ENCODE measurements around a stretch of chr1.

DNA sequence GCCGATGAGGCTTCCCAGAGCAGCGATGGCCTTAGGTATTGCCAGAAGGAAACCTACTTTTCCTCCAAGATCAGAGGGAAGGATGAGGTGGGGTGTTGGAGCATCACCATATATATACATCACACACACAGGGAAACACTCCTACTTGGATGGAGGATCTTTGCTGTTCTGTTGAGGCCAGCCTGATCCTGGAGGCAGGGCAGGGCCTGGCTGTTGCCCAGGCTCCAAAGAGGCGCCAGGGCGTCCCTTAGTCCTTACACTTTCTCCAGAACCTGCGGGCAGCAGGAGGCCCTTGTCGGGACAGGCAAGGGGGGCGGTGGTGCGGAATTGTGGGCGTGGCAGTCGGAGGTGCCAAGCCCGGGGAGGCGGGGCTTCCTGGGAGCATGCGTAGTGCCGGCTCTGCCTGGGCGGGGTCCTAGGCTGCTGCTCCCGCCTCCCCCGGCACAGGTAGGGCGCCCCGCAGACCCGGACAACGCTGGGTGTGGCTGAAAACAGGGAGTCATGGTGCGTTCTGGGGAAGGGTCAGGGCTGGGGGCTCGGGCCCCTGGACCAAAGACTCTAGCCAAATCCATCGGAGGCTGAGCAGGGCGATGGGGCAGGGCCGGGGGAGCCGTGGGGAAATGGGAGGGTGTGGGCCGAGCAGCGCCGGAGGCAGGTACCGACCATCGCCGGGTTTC is 231.7 kb downstream of the SDCCAG8 start:
- RRBS, result 75% methylated on average over 13 of the region's 33 CpGs

GRCh38 chr1:243499066-243499598 is 243.3 kb downstream of the SDCCAG8 start:
- RRBS, result no CpG with 5 or more reads among the region's 5 CpGs

DNA sequence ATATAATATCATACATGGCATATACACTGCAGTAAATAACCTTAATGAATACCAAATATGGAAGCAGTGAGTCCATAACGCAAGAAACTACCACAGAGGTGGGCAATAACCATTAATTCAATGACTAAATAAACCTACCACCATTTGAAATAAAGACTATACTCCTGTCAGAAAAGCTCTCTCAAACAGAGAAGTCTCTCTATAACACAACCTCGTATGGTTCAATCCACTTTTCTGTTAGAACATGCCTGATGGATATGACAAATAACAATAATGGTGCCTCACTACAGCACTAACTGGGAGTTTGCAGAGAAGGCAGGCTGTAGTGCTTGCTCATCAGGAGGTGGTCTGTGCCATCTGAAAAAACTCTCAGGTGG is 144.0 kb downstream of the AKT3 start:
- RRBS, result no CpG with 5 or more reads among the region's 2 CpGs

GRCh38 chr1:243849811-243850153 is 261 bp downstream of the AKT3 start:
- RRBS, result 2% methylated on average over 11 of the region's 35 CpGs

GRCh38 chr1:244052056-244052465 is 978 bp downstream of the ZBTB18 start:
- RRBS, result no CpG with 5 or more reads among the region's 4 CpGs

DNA sequence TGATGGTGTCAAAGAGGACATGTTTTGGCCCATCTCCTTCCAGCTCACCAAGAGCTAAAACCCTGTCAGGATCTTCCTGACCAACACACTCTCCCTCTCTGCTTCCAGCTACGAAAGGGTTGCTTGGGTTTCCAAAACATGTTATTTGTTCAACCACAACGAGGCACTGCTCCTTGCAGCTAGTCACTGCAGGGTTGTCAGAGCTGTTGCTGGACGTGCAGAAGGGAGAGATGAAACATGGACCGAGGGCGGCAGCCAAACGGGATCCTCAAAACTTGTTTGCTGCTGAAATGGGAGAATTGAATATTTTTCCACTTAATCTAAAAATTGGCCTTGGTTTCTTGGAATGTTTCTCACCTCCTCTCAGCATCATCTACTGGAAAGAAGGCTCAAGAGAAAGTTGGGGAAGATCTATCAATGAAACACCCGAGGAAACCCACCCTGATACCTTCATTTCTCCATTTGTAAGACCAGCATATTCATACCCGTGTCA is 12.5 kb downstream of the ZBTB18 start:
- RRBS, result no CpG with 5 or more reads among the region's 8 CpGs

- RRBS, result no CpG with 5 or more reads among the region's 11 CpGs
These were observed 41.9 kb downstream of the ZBTB18 start for GRCh38 chr1:244092732-244093605.

- RRBS, result no CpG with 5 or more reads among the region's 14 CpGs
These were observed 40.6 kb upstream of the C1orf100 start for GRCh38 chr1:244311736-244312408.

DNA sequence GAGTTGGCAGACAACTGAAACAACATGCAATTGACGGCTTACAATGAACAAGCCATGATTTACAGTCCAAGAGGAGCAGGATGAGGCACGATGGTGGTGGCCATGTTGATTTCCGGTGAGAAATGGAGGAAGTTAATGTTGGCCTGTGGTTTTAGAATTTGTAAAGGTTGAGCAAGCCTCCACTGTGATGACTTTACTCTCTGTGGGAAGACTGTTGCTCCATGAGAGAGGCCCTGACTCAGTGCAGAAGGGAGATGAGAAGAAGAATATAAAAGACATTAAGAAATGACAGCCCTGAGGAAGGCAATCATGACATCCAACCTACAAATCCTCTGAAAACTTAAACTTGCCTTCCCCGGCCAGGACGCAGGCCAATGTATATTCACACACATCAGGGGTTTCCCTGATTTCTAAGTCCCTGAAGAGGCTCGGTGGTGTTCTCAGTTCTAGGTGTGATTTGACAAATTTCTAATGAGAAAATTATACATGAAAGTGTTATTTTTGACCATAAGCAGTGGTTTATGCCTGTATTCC is 32.7 kb upstream of the C1orf100 start:
- RRBS, result no CpG with 5 or more reads among the region's 6 CpGs

- RRBS, result no CpG with 5 or more reads among the region's 6 CpGs
These were observed 6.9 kb downstream of the DESI2 start for GRCh38 chr1:244659728-244660256.

- RRBS, result no CpG with 5 or more reads among the region's 3 CpGs
These were observed 13.5 kb downstream of the COX20 start for GRCh38 chr1:244848934-244849383.

GRCh38 chr1:244968346-244969042 is 988 bp upstream of the EFCAB2 start:
- RRBS, result no CpG with 5 or more reads among the region's 15 CpGs

DNA sequence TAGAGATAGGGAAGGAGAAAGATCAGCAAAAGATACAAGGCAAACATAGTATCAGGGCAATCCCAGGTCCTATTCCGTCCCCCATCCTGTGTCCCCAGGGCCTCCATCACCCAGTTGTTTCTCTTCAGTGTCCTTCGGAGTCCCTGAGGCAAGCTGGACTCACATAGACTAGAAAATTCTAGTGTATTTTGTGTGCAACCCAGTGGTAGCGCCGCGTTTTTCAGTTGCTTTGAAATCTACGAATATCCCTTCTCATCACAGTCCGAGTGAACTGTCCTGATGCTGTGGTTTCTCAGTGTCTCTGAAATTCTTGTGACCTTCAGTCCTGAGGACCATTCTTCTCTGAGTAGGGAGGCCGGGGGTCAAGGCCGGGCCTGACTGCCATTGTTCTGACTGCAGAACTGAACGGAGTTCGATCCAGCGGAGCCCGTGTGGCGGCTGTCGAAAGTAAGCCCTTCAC is 56.3 kb upstream of the KIF26B start:
- RRBS, result no CpG with 5 or more reads among the region's 15 CpGs

- RRBS, result 4% methylated on average over 4 of the region's 12 CpGs
These were observed 11.7 kb downstream of the KIF26B start for GRCh38 chr1:245166484-245166961.

GRCh38 chr1:245234234-245235307 is 79.8 kb downstream of the KIF26B start:
- RRBS, result 57% methylated on average over 3 of the region's 28 CpGs

- RRBS, result no CpG with 5 or more reads among the region's 5 CpGs
These were observed 102.6 kb downstream of the KIF26B start for GRCh38 chr1:245257519-245257741.

DNA sequence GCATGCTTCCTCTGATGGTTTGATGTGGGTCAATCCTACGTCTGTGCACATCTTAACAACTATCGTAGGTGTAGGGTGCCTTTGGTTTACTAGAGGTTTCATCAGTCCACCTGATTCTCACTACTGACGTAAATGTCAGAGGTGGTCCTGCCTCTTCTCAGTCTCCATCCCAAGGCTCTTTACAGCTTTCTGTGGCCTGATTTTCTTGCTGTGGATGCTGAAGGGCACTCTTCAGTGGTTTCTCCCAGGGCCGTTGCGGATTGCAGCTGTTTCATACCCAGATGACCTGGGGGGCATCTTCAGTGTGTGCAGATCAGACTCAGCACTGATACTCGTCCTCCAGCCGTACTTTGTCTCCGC is 406.9 kb downstream of the KIF26B start:
- RRBS, result no CpG with 5 or more reads among the region's 8 CpGs

GRCh38 chr1:245929880-245930323 is 577.2 kb downstream of the SMYD3 start:
- RRBS, result no CpG with 5 or more reads among the region's 4 CpGs

DNA sequence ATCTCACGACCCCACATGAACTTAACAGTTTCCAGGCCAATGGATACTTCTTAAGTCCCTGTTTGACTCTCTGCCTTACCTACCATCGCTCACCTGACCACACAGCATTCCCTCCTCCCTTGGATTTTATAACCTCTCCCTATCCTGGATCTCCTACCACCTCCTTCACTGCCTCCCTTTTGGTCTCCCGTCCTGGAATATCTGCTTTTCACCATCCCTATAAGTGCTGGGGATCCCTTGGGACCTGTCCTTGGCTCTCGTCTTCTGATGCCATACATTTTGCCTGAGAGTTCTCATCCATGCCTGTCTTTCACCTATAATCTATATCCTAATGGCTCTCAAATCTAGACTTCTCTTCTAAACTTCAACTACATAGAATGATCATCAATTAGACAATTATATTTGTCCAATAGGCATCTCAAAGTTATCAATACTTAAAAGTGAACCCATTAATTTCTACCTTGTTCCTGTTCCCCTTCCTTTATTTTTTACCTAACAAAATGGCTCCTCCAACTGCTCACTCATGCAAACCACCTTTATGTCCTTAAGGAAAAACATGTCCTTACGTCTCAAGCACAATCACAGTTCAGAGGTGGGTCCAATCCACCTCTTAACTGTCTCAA is 522.0 kb downstream of the SMYD3 start:
- RRBS, result no CpG with 5 or more reads among the region's 5 CpGs

DNA sequence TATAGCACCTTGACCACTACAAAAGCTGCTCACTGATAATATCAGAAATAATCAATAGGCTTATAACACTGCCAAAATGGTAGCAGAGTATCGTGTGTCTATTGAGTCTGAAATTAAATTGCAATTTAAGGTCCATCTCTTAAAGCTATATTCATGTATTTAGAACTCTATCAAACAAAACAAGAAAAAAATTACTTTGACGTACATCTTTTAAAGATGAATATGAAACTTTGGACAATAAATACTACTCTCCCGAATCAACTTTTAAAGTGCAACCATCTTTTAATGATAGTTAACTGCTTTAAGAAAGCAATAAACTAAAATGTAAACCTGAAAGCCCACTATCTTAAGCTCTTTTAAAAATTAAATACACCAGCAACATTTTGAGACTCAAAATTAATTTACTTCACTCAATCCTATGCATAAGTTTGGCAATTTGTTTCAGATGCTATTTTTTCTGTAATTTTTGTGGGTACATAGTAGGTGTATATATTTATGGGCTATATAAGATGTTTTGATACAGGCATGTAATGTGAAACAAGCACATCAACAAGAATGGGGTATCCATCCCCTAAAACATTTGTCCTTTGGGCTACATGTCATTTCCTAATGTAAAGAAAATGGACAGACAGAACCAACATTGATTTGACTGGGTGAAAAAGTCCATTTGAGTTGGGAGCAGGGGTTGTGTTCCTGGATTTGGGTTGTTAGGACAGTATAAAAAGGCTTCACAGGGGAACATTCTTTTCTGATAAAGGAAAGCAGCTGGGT is 256.4 kb downstream of the SMYD3 start:
- RRBS, result no CpG with 5 or more reads among the region's 3 CpGs